M059J (cell line): ENCODE results near the genes RASL10A and NEFH.

GRCh38 chr22:27896050-27897165 lies 22.6 kb downstream of the PITPNB start:
- RAMPAGE, long total RNA = no peak

- RAMPAGE, long total RNA = no peak
These were observed 1.3 kb upstream of the PITPNB start for GRCh38 chr22:27920414-27920702.

DNA sequence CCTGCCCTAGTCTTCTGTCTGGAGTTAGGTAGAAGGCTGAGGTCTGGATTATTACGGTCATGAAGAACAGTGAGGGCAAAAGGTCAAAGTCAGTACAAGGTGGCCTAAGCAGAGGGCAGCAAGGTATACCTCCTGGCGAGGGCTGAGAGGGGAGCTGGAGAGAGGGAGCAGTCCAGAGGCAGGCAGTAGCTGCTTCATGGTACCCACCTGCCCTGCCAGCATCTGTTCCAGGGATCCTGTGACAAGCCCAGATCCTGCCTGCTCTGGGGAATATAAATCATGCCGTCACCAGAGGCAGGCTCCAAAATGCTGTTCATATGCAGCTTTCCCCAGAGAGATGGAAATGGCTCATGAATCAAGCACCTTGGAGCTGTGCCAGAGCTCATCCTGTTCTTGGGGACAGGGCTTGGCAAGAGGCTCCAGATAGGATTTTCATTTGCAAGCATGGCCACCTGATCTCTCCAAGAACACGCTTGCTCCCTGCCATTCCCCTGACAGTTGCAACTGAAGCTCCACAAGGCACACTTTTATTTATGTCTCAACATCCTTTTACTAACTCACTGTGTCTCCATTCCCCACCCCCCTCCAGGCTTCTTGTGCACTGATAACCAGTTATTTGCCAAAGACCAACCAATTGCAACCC lies 115.7 kb upstream of the PITPNB start:
- RAMPAGE, long total RNA = no peak

DNA sequence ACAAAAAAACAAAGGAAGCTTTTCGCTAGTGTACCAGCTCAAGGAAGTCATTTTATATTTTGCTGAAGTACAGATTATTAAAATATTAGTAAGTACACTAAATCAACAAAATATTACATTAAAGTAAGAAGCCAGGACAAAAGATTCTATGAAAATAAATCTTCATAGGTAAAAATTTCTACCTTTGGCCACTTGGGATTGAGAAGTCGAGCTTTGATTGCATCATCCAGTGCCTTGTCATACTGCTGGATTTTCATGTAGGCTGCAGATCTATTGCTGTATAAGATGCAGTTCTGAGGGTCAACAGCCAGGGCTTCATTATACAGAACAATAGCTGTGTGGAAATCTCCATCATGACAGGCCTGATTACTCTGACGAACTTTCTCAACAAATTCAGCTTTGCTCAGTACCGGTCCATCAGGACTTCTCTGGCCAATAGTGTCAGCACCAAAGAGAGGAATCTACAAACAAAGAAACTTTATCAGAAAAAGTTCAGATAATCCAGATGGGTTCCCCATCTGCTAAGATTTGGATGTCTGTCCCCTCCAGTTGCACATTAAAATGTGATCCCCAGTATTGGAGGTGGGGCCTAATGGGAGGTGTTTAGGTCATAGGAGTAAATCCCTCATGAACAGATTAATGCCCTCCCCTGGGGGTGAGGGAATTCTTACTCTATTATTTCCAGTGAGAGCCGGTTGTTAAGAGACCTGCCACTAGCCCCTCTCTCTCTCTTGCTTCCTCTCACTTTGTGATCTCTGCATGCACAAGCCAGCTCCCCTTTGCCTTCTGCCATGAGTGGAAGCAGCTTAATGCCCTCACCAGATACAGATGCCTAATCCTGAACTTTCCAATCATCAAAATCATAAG lies 50.0 kb downstream of the TTC28 start:
- RAMPAGE, long total RNA = no peak

DNA sequence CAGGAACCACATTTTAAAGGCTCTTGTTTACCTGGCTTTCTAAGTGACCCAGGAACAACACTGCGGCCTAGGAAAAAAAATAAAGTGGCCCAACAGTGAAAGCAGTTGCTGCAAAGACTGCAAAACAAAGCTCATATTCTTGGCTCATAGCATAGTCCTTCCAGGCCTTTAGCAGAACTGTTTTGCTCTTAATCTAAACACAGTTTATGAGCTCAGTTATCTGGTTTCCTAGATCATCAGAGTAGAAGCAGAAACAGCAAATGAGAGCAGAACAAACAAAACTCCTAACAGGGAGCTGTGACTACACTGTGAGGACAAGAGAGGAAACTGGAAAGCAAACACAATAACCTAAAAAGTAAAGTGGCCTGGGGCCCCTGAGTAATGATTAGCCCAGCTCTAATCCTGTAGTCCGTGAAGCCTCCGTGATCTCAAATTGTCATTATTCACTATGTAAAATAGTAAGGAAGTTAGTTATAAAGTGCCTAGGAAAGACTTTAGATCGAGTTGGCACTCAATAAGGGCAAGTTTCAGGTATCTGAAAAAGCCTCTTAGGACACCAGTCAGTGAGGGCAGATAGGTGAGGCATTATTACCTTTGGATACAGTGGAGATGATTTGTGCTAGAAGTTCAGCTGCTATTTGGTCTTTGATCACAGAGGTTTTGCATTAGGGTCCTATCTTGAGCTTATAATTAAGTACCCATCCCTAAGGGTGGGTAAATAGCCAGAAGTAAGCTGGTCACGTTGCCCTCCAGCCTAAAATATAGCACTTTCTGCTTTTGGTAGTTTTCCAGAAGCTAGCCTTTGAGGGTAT lies 11.7 kb downstream of the CCDC117 start:
- RAMPAGE, long total RNA = no peak

GRCh38 chr22:28792527-28793189 lies 20.2 kb downstream of the CCDC117 start:
- RAMPAGE, long total RNA = no peak

DNA sequence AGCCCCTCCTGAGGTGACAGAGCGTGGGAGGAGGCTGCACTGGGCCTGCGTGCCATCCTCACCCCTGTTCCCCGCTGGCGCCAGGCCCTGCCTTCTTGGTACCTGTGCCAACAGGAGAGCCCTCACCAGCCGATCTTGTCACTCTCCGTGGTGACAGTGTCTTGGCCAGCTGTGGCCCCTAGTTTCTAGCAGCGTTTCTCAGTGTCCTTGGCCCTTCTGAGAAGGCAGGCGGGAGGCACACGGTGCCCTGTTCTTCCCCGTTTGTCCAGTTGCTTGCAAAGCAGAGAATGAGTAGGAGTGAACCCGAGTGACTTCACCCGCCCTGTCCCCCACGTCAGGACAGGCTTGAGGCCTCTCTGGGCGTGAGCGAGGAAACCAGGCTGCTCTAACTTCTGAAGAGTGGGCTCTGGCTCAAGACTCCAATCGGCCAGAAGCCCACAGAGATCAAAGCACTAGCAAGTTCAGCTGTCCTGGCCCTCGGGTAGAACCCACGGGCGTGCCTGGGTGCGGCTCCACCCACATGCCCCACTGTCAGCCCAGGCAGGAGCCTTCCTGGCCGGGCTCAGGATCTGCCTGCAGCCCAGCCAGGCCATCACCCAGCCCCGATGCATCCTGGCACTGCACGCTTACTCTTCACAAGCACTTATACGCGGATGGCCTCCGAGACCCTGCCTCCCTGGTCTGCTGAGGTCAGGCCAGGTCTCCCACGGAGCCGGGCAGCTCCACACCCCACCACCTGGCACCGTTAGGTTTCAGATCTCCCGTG lies 60.1 kb upstream of the EMID1 start:
- RAMPAGE, long total RNA = no peak

DNA sequence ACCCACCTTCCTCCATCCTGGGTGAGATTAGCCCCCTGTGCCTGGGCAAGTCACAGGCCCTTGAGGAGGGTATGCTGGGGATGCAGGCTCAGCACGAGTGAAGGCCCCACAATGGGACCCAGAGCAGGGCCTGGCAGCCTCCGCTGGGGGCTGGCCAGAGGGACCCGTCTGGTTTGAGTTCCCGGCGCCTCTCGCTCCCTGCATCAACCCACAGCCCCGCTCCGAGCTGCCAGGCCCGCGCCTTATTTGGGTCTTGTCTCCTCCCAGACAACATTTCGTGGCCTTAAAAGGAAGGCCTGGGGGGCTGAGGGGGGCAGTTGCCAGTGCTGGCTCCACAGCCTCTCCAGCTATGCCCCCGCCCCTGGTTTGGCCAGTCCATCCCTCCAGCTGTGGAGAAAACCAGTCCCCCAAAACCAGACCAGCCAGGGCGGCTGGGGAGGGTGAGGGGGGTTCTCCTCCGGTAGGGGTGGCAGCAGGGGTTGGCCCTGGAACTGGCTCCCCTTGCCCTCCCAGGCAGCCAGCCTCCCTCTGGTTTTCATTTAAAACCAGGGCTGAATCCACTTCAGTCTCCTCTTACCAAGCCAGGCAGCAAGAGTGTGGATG lies 18.4 kb downstream of the EMID1 start:
- RAMPAGE, long total RNA = no peak

DNA sequence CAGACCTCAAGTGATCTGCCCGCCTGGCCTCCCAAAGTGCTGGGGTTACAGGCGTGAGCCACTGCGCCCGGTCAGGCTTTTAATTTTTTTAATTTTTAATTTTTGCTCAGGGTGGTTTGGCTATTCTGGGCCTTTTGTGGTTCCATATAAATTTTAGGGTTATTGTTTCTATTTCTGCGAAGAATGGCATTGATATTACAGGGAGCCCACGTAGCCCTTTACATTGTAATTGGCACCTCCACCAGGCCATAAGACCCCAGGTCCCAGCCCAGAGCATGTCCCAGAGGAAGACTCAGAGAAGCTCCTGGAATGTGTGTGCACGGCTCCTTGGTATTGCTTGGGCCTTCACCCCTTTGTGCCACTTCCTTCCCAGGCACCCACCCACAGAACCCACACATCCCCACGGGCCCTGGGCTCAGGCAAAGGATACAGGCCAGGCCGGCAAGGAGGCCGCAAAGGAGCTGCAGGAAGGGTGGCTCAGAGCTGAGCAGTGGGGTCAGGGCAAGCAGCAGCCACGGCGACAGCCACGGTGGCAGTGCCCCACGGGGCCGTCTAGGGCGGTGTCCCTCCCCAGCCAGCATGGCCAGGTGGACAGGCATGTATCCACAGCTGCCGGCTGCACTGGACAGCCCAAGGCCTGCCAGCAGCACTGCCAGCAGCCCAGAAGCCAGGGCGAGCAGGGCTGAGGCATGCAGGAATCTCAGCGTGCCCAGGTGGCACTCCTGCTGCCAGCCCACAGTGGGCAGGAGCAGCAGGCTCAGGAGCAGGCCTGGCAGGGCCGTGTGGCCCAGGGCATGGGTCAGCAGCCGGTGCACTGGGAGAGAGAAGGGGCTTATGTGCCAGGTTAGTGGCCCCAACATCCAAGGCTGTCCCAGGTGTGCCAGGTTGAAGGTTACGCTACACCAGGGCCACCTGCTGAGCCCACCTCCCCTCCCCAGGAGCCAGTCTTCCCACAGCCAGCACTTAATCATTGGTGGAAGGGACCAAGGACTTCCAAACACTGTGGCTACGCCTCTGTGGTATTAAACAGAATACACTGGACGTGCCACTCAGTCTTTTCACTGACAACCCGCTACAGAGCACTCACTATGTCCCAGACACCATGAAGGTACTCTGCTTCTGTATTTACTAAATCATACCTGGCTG lies 4.0 kb downstream of the RHBDD3 start:
- RAMPAGE, long total RNA = no peak

- RAMPAGE, long total RNA = no peak
These were observed 1.7 kb downstream of the GAS2L1 start for GRCh38 chr22:29307962-29308824.

DNA sequence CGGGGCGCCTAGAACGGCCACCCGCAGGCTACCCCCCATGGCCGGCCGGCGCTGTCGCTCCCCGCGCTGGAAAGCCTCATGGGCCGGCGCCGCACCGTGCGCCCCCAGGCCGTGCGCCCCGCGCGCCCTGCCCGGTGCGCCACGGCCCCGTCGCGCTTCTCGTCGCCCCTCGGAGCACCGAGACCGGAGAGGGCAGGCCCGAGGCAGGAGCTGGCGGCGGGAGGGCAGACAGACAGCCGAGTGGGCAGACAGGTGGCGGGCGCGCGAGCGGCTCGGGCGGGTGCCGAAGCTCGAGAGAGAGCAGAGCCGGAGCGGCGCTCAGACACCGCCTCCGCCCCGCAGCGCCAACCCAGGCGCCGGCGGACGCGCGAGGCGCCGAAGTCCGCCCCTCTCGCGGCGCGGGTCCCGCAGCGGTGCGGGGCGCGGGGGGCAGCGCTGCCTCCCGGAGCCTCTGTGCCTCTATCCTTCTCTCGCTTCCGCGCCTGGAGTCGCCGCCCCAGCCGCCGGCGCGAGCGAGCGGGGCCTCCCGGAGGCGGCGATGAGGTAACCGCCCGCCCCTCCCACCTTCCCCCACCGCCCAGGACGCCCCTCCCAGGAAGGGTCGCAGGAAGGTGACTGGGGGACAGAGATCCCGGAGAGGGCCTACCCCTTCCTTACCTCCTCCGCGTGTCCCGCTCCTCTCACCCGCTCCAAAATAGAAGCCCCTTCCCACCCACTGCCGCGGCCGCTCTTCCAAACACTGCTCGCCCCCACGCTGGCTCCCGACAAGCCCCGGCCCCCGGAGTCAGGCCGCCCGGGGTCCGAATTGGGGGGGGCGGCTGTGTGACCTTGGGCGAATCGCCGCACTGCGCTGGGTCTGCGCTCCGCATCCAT lies at the start of gene RASL10A:
Gene RASL10A (minus strand): TSS at position 490 of the 873 bp plus-strand sequence.
- RAMPAGE, long total RNA = no peak

- RAMPAGE, long total RNA = no peak
These were observed at the start of gene NEFH for GRCh38 chr22:29479801-29480465. Gene NEFH, plus strand, starts transcription at chr22:29480218.

- RAMPAGE, long total RNA = no peak
These were observed 947 bp downstream of the NEFH start for GRCh38 chr22:29480756-29481574.

GRCh38 chr22:29700479-29700941 lies 19.3 kb upstream of the CABP7 start:
- RAMPAGE, long total RNA = no peak

DNA sequence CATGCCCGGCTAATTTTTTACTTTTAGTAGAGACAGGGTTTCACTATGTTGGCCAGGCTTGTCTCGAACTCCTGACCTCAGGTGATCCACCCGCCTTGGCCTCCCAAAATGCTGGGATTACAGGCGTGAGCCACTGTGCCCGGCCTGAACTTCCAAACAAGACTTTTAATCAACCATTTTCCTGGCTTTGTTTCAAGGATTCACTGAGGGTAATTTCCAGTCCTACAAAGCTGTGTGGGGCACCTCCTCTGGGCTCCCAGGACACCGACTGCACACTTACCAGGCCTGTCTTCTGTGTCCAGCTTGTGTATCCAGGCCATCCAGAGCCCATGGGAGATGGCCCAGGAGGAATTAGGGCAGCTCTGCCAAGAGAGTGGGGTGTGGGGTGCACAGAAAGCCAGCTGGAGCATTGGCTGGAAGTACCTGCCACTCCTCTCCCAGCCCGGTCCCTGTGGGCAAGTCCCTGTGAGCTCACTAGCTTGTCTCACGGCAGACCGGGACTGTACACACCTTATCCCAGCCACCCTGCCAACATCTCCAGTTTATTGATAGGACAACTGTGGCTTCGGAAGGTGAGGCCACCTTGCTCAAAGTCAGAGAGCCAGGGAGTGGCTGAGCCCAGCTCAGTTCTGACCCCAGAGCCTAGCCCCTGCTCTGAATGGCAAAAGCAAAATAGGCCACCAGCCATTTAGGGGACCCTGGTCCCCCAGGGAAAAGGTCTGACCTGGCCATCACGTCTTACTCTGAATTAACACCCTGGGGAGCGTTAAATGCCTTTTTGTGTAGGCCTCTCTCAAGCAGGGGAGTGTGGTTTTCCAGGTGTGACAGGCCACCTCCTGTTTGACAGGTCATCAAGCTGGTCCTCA lies 14.9 kb downstream of the UQCR10 start:
- RAMPAGE, long total RNA = no peak

DNA sequence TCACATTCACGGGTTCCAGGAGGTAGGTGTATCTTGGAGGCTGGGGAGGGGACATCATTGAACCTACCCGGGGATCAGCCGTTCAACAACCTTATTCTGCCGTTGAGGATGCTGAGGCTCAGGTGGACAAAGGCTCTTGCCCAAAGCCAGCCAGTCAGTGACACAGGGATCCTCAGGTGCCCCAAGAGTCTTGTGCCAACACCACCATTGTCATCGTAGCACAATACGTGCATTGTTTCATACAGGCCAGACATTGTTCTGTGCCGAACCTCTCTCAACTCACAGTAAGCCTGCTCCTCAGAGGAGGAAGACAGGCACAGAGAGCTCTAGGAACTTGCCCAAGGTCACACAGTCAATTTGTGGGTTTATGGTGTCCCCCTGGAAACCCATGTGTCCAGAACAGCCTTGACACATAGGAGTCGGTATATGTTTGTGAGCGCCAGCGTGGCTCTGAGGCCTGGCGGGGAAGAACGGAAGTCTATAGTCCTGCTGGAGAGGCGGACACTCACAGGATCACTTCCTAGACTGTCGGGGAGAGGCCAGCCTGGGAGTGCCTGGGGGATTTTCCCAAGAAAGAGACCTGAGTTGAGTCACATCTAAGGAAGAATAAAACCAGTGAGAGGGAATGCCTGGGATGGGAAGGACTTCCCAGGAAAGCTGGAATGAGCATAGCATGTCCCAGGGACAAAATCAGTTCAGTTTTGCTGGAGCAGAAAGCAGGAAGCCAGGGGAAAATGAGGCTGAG lies 20.3 kb downstream of the LIF start:
- RAMPAGE, long total RNA = no peak

DNA sequence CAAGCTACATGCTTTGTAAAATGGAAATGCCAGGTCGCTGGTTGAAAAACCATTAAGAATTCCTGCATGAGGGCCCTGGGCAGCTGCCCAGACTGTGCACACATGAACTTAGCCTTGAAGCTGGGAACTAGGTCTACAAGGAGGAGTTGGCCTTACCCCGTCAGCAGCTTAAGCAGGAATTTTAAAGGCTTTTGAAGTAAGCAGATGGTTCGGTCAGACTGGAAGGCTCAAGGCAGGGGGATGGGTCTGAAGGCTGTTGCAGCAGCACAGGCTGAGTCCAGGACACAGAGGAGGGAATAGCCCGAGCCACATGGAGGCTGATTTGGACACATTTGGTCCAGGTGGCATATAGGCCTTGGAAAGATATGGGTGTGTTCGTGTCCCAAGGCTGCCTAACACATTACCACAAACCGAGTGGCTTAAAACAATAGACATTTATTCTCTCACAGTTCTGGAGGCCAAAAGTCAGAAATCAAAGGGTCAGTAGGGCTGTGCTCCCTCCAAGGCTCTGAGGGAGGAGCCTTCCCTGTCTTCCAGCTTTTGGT lies 11.7 kb downstream of the LIF start:
- RAMPAGE, long total RNA = no peak

- RAMPAGE, long total RNA = no peak
These were observed 288 bp upstream of the LIF start for GRCh38 chr22:30246982-30247112.

DNA sequence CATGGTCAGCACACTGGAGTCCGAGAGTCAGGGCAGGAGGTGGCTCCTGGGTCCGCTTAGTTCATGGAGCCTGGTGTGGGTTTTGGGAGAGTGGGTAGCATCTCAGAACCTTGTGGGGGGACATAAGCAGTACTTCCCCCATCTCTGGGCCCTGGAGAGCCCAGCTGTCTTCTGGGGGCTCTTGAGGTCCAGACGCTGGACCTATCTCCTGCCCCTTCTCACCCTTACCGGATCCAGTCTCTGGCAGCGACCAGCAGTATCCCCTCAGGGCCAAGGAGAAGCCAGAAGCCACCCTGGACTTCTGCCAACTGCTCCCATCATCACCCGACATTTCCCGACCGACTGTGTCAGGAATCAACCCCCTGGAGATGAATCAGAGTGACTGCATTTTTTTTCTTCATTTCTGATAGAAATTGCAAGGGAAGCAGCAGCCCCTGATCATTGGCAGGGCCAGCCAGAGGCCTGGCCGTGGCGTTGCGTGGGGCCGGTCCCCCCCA lies 5.0 kb upstream of the LIF start:
- RAMPAGE, long total RNA = no peak

DNA sequence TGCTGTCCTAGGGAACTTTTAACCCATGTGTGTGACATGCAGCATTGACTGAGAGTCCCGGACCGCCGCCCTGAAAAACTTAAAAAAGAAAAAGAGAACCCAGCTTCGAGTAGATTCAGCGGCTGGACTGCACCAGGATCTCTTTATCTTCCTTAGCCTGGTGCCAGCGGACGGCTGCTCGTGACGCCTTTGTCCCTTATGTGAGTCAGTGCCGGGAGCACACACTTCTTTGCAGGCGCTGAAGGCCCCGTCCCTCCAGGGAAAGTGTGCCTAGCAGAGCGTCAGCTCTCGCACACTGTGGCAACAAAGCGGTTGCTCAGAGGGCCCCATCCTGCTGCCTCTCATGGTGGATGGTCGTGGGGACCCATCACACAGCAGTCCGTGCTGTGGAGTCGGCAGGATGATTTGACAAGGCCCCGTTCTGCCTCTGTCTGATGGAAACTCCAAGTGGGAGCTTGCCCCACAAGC lies 7.9 kb downstream of the OSM start:
- RAMPAGE, long total RNA = no peak